Uterus (tissue), 7 donors: ENCODE data around the genes C1S and CLEC4E.

DNA sequence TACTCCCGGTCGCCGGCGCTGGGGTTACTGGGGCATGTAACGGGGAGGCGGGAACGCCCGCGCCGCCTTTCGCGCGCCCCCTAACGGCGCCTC lies 468 bp upstream of the LPCAT3 start:
- PRO-cap, 4 experiments, result no peak in any of the 4 experiments
- RAMPAGE, long total RNA, 2 experiments, result no peak in any of the 2 experiments
- RRBS, result 2% methylated on average over 11 of the region's 15 CpGs

DNA sequence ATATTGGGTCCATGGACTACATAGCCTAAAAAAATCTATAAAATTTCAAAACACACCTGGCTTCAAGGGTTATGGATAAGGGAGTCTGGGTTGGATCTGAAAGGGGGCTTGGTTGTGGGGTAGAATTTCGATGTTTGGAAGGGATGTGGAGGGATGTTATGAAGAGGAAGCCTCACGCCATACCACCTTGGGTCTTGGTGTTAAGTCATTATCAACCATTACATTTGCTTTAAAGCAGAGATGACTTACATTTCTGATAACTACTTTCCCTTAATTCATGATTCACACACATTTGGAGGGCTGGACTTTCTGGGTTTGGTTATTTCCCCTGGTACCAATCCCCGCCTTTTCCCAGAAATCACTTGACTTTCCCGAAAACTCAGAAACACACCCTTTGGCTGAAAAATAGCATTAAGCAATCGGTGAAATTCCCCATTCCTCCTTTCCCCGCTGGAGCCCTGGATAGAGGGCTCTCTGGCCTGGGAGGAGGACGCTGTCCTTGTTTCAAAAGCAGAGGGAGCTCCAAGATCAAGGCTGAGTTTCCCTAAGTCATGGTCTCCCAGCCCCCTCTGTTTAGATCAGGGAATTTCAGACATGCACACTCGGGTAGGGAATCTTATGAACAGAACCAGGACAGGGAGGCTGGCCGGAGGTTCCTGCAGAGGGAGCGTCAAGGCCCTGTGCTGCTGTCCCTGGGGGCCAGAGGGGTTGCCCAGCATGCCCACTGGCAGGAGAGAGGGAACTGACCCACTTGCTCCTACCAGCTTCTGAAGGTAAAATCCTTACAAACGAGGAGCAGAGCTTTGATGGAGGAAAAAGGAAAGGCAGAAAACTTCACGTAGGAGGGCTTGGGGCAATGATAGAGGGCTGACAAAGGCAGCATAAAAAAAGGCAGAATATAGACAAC lies at the start of gene C1S:
Gene C1S, plus strand, starts transcription at position 614 of the 907 bp plus-strand sequence.
- PRO-cap, 4 experiments, result peak in 4 of 4 experiments; most common plus-strand start position 625 of the sequence (in 4); most common minus-strand start position 350 of the sequence (in 2)
- RAMPAGE, long total RNA, 2 experiments, result start-site peak on the plus strand in 2 of 2 experiments, centred at positions 612 to 682 of the sequence, 74 to 4,753 reads per replicate
- RRBS, result no CpG with 5 or more reads among the region's 12 CpGs

GRCh38 chr12:7101719-7102244 lies 7.2 kb downstream of the C1RL start:
- PRO-cap, 4 experiments, result no peak in any of the 4 experiments
- RAMPAGE, long total RNA, 2 experiments, result no peak in any of the 2 experiments
- RRBS, result no CpG with 5 or more reads among the region's 14 CpGs

- PRO-cap, 4 experiments, result no peak in any of the 4 experiments
- RAMPAGE, long total RNA, 2 experiments, result no peak in any of the 2 experiments
- RRBS, result no CpG with 5 or more reads among the region's 17 CpGs
These were observed 9.2 kb upstream of the C1RL start for GRCh38 chr12:7117918-7118889.

DNA sequence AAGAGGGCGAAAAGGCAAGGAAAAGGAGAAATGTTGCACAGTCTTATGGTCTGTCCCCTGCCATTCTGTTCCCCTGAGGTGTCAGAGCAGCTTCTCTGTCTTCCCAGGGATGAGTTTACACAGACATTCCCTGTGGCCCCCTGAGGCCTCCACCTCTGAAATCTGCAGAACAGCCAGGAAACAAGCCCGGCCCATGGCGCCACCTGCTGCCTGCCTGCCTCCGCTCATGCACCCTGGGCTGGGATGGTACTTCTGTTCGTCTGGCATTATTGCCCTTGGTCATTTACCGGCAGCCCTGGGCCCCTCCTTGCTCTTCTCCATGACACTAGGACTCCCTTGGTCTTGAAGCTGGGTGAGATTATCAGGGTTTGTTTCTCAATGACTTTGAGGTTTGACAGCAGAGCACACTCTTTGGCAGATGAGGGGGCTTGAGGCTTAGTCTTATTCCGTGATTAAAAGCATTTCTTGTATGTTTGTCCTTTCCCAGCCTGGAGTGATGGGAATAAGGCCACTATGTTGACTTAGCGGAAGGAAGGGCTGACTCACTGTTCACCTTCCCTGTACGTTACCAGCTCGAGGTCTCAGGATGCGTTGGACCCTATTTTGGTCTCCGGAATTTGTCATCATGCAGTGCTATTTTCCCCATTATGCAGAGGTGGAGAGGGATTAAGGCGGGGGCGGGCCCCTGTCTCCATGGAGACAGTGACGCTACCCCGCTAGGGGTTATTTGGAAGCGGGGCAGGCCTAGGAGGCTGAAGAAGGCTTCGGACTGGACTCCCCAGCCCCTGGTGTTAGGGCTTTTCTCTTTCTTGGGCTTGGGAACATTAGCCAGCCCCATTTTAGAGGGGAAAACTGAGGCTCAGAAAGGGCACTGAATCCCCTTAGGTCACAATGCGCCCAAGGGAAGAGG lies 772 bp upstream of the PEX5 start:
- PRO-cap, 4 experiments, result peak in 3 of 4 experiments; most common plus-strand start position 727 of the sequence (in 2); most common minus-strand start position 451 of the sequence (in 1)
- RAMPAGE, long total RNA, 2 experiments, result no peak in any of the 2 experiments
- RRBS, result 6% methylated on average over 5 of the region's 19 CpGs

DNA sequence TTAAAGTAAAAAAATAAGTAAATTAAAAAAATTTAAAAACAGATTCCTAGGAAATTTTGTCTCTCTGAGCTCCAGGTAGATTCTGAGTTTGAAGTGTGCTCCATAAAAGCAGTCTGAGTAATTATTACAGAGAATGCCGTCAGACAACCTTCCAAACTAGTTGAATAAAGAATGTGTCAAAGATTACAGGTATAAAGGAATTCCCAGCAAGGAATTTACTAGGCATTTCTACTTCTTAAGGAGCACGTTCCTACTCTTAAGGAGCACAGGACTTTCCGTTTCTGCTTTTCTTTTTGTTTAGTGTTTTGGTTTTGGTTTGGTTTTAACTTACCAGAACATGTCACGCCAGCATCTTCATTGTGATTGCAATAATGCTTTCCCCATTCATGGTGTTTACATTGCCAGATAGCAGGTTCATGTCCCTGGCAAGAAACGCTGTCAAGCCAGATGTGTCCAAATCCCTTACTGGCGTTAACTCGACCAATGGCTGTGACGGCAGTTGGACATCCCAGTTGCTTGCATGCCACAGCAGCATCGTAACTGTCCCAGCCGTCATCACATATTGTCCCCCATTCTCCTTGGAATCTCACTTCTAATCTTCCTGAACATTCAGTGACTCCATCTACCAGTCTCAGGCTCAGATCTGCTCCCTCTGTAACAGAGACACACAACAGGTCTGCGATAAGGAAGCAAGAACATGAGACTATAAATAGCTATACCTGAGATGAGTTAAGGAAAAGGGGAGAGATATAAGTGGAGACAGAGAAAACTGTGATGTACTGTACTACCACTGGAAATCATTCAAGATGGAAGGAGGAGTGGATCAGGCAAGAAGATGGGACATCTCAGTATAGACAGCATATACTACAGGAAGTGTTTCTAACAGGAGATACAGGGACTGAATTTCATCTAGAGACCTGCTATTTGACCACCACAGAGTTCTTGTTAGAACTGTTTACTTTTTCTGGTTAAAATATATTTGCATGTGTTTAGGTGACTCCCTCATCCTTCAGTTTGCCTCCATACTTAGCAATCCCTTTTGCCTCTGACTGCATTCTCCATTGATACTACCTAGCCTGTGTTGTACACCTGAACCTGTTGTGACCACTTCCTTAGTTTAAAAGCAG lies 6.7 kb downstream of the CD163 start:
- PRO-cap, 4 experiments, result no peak in any of the 4 experiments
- RAMPAGE, long total RNA, 2 experiments, result no peak in any of the 2 experiments
- RRBS, result no CpG with 5 or more reads among the region's 11 CpGs

- PRO-cap, 4 experiments, result no peak in any of the 4 experiments
- RAMPAGE, long total RNA, 2 experiments, result no peak in any of the 2 experiments
- RRBS, result no CpG with 5 or more reads among the region's 5 CpGs
These were observed 7.7 kb downstream of the SLC2A3 start for GRCh38 chr12:7928347-7928638.

GRCh38 chr12:8025957-8026733 lies 6.4 kb upstream of the FOXJ2 start:
- PRO-cap, 4 experiments, result peak in 4 of 4 experiments; most common plus-strand start chr12:8026373 (in 1); most common minus-strand start chr12:8026403 (in 4)
- RAMPAGE, long total RNA, 2 experiments, result no peak in any of the 2 experiments
- RRBS, result no CpG with 5 or more reads among the region's 21 CpGs

- PRO-cap, 4 experiments, result no peak in any of the 4 experiments
- RAMPAGE, long total RNA, 2 experiments, result no peak in any of the 2 experiments
These were observed 2.0 kb upstream of the NECAP1 start for GRCh38 chr12:8080083-8080563.

DNA sequence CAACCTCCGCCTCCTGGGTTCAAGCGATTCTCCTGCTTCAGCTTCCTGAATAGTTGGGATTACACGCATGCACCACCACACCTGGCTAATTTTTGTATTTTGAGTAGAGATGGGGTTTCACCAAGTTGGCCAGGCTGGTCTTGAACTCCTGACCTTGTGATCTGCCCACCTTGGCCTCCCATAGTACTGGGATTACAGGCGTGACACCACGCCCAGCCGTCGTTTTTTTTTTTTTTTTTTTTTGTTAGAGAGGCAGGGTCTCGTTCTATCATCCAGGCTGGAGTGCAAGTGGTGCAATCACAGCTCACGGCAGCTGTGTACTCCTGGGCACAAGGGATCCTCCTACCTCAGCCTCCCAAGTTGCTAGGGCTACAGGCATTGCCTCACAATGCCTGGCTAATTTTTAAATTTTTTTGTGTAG lies 1.4 kb downstream of the NECAP1 start:
- PRO-cap, 4 experiments, result no peak in any of the 4 experiments
- RAMPAGE, long total RNA, 2 experiments, result no peak in any of the 2 experiments
- RRBS, result no CpG with 5 or more reads among the region's 9 CpGs

DNA sequence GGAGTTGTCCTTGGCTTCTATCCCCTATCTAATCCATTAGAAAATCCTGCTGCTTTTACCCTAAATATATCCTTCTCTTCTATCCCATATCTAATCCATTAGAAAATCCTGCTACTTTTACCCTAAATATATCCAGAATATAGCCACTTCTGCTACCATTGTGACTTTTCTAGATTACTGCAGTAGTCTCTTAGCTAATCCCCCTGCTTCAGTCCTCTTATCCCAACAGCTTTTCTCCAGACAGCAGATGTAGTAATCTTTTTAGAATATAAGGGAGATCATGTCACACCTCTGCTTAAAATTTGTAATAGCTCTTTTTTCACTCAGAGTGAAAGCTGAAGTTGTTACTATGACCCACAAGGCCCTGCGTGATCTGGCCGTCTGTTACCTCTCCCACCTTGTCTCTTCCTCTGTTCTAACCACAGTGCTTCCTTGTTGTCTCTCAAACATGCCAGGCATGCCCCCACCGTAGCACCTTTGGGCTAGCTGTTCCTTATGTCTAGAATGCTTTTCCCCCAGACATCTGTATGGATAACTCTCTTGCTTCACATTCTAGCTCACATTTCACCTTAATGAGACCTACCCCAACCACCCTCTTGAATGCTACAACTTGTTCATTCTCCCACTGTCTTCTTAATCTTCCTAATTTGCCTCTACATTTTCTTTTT lies 6.4 kb downstream of the NECAP1 start:
- PRO-cap, 4 experiments, result no peak in any of the 4 experiments
- RAMPAGE, long total RNA, 2 experiments, result no peak in any of the 2 experiments
- RRBS, result no CpG with 5 or more reads among the region's 3 CpGs

- PRO-cap, 4 experiments, result no peak in any of the 4 experiments
- RAMPAGE, long total RNA, 2 experiments, result no peak in any of the 2 experiments
- RRBS, result no CpG with 5 or more reads among the region's 2 CpGs
These were observed 24.4 kb downstream of the ZNF705A start for GRCh38 chr12:8181233-8181543.

GRCh38 chr12:8242177-8242688 lies 14.8 kb upstream of the FAM90A1 start:
- PRO-cap, 4 experiments, result no peak in any of the 4 experiments
- RAMPAGE, long total RNA, 2 experiments, result no peak in any of the 2 experiments
- RRBS, result no CpG with 5 or more reads among the region's 25 CpGs

DNA sequence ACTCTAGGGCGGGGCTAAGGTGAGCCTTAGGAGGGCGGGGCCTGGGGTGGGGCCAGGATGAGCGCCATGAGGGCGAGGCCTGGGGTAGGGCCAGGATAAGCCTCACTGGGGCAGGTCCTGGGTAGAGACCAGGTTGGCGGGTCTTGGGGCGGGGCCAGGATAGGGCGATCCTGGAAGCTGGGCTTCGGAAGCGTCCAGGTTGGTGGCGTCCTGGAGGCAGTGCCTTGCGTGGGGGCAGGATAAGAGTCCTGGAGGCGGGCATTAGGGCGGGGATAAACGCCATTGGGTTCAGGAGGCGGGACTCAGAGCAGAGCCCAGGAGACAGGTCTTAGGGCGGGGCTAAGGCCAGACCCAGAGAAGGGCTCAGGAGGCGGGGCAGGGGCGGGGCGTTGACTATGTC lies 15.7 kb upstream of the FAM90A1 start:
- PRO-cap, 4 experiments, result peak in 4 of 4 experiments; most common plus-strand start position 105 of the sequence (in 2); most common minus-strand start position 221 of the sequence (in 1)
- RAMPAGE, long total RNA, 2 experiments, result no peak in any of the 2 experiments
- RRBS, result no CpG with 5 or more reads among the region's 19 CpGs

- PRO-cap, 4 experiments, result peak in 1 of 4 experiments; most common minus-strand start chr12:8540901 (in 1)
- RAMPAGE, long total RNA, 2 experiments, result start-site peak on the minus strand in 1 of 2 experiments, at chr12:8540885-8540890 at its widest, 34 reads per replicate
- RRBS, result no CpG with 5 or more reads among the region's 4 CpGs
These were observed at the start of gene CLEC4E for GRCh38 chr12:8540703-8541383. TSS of gene CLEC4E (minus strand) at chr12:8540905.

DNA sequence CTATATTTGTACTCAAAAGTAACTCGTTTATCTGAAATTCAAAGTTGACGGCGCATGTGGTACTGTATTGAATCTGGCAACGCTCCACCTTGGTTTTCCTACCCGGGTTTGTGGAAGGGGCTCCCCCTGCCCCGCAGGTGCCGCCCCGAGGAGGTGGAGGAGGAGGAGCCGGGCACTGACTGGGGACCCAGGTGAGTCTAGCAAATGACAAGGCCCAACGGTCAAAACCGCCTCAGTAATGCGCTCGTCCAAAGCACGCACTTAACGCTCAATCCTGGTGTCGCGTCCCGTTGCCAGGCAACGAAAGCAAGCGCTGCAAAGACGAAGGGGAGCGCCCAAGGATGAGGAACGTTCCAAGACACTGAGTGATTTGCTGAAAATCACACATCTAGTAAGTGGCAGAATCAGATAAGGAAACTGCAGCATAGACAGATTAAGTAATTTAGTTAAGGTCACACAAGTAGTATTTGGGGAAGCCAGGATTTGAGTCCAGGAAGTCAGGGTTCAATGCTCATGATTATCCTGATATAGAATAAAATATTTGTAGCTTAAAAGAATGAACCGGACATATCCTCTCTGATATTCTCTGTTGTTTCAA lies 24.0 kb upstream of the CLEC4E start:
- PRO-cap, 4 experiments, result no peak in any of the 4 experiments
- RAMPAGE, long total RNA, 2 experiments, result no peak in any of the 2 experiments
- RRBS, result 37% methylated on average over 5 of the region's 24 CpGs

- PRO-cap, 4 experiments, result no peak in any of the 4 experiments
- RAMPAGE, long total RNA, 2 experiments, result no peak in any of the 2 experiments
- RRBS, result no CpG with 5 or more reads among the region's 5 CpGs
These were observed 1.5 kb downstream of the AICDA start for GRCh38 chr12:8611103-8611591.

DNA sequence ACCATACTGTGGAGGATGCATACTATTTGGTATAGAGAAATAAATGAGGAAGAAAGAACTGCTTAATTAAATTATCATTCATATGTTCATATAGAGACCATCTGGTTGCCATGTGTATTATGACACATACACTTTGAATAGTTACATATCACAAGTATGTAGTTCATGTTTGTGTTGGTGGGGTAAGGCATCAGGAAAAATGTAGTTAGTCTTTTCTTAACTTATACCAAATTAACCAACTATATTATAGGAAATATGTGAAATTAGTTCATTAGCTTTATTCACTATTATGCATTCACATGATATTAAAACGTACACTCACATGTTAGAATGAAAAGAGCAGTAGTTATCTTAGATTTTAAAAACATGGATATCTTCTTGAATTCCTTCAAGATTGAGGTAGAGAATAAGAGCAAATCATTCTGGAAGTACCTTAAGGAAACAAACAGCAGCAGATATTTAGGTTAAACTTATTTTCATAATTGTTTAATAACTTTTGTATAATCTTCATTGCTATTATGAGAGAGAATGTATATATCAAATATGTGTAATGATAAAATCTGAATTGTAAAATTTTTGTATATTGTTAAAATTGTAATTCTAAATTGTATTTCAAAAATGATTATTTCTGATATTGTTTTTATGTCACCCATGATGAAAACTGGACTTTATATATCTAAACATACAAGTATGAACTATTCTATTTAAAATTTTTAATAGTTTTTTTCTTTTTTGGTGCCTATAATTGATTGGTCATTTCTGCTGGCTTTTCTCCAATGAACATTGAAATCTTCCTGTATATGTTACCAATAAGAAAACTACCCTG lies 46.3 kb upstream of the A2ML1 start:
- PRO-cap, 4 experiments, result no peak in any of the 4 experiments
- RAMPAGE, long total RNA, 2 experiments, result no peak in any of the 2 experiments
- RRBS, result no CpG with 5 or more reads among the region's 1 CpG

DNA sequence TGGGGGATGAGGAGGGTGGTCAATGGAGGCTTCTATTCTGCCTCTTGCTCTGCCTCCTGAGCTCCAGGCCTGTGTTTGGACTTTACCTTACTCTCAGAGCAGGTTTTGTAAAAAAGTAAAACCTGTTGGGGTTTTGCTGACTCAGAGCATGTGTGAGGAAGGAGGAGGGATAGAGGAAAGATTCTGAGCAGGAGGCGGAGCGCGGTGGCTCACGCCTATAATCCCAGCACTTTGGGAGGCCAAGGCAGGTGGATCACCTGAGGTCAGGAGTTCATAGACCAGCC lies 6.7 kb downstream of the A2ML1 start:
- PRO-cap, 4 experiments, result no peak in any of the 4 experiments
- RAMPAGE, long total RNA, 2 experiments, result no peak in any of the 2 experiments
- RRBS, result no CpG with 5 or more reads among the region's 4 CpGs

GRCh38 chr12:8987463-8988162 lies 1.7 kb upstream of the KLRG1 start:
- PRO-cap, 4 experiments, result no peak in any of the 4 experiments
- RAMPAGE, long total RNA, 2 experiments, result no peak in any of the 2 experiments
- RRBS, result no CpG with 5 or more reads among the region's 3 CpGs